Endometrial microvascular endothelial cells (primary cell): ENCODE measurements around the genes OSTM1 and CEP57L1.

- RAMPAGE, long total RNA: no peak
Observed at GRCh38 chr6:106972298-106972911, 2.1 kb downstream of the CD24 start.

GRCh38 chr6:107740813-107741178, 83.3 kb downstream of the SCML4 start:
- RAMPAGE, long total RNA: no peak

DNA sequence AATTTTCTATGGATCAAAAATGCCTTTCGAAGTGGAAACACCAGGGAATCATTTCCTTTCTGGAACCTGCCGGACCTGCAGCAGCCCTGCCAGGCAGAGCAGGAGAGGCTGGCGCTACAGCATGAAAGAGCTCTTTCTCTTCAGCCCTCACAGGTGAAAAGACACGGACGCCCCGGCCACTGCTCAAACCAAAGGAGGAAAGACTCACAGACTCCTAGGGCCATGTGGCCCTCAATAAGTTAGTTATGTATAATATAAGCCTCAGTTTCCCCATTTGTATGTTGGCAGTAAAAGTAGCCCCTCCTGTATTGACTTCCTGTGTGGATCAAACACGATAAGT, 8.3 kb downstream of the SCML4 start:
- RAMPAGE, long total RNA: no peak

- RAMPAGE, long total RNA: no peak
Observed at GRCh38 chr6:107889520-107890419, 65.7 kb upstream of the SCML4 start.

DNA sequence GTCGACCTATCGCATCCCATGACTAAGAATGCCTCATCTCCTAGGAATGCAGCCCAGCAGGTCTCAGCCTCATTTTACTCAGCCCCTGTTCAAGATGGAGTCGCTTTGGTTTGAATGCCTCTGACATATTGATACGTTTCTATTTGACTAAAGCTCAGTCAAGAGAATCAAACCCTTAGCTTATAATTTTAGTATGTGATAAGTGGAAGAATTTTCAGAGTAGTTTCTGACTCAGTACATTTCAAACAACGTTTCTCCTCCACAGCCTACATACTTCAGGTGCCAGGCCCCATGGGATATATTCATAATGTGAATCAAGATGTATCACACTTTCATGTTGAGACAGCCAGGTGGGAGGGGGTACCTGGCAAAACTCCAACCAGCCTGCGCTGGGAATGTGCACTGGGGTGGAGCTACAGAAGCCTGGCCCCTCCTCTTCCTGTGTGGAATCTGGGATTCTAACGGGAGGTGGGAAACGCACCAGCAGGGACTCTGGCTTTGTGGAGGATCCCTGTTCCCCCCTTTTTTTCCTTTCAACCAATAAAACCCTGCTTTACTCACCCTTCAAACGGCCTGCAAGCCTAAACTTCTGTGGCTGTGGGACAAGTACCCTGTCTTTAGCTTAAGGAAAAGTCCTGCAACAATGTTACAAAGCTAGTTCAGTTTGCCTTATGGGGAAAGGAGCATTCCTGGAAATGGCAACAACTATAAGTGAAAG, 6.8 kb upstream of the SEC63 start:
- RAMPAGE, long total RNA: no peak

DNA sequence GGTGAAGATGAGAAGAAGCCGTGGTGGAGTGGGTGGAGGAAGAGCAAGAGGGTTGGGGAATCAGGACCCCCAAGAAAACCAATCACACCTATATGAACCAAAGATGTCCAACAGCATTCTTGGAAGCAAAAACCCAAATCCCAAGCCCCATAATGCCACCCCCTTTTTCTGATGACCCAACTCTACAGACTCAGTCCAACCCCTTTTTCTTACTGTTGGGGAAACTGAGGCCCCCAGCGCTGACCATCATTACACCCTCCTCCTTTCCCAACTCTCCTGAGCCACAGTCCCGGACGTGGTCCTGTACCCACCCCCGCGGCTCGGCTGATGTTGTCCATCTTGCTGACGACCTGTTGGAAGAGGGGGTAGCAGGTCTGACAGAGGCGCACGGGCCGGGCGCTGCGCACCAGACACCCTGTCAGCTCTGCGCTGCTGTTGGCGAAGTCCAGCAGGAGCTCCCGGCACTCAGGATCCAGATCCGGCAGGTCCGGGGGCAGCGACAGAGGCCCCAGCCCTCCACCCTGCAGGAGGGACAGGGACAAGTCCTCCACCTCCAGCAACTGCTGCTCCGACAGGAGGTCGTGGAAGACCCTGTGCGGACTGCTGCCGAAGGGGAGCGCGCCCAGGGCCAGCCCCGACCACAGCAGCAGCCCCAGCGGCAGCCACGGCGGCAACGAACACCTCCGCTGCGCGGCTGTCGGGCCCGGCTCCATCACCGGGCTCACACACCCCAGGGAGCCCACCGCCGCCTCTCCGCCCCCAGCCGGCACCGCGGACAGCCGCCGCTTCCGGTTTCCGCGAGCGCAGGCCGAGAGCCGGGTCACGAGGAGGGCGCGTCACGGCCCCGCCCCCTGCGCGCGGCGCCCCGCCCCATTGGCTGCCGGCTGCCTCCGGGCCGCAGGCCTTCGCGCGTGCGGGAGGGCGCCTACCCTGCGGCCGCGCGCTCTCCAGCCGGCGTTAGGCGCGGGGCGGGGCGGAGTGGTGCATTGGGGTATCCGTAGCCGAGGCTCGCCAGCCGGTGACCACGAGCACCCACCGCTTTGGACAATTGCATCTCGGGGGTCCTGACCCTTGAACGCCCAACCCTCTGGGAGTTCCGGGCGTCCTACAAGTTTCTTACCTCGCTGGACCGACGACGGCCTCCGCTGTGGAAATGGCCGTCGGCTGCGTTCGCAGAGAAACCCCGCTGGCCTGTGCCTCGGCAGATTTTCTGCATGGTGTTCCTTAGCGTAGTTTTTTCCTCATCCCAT, at the start of gene OSTM1:
TSS of gene OSTM1 (minus strand) at position 803 of the 1,250 bp plus-strand sequence.
- RAMPAGE, long total RNA: no peak

GRCh38 chr6:108453601-108454154, 107.0 kb upstream of the FOXO3 start:
- RAMPAGE, long total RNA: no peak

DNA sequence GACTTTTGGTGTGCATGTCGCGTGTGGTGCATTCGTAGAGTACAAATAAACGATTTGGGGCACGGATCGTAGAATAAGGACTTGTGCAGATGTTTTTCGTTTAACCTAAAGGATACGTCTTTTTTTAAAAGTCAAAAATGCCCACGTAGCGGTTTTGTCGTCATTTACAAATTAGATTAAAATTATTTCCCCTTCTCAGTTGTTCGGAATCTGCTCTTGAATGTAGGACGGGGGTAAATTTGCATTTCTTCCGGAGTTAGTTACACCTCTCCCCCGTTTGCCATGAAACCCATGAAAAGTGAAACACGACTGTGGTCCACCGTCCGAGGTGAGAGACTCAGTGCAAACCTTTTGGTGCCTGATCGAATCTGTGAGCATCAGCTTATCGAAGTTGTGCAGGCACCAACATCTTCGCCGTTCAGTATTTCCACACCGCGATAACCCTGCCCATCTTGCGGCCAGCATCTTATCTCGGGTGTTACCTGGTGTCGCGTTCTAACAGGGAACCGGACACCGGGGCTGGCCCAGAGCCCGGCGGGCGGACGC, 1.9 kb upstream of the FOXO3 start:
- RAMPAGE, long total RNA: no peak

DNA sequence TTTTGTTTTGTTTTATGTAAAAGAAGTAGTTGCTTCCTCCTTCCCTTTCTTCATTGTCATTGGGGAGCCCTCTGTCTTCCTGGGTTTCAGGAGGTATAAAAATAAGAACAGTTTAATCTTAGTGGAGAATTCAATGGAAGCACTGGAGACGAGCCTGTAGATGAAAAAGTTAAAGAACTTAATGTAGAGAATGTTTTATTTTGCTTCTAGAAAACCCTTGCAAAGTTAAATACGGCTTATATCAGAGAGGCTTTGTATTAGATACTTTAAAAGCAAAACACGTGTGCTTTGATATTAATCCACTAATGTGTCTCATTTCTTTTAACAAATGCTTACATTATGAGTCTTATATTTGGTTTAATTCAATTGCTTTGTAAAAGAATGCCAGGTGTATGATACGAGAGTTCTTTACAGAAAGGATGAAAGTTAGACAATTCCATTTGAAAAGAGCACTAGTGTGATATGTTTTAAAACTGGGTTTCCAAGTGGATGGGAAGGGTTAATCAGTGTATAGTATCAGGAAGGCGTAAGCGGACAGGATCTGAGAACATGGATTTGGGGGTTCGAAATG, 2.4 kb downstream of the FOXO3 start:
- RAMPAGE, long total RNA: no peak

GRCh38 chr6:108577410-108578363, 17.0 kb downstream of the FOXO3 start:
- RAMPAGE, long total RNA: no peak

GRCh38 chr6:108578364-108579465, 18.0 kb downstream of the FOXO3 start:
- RAMPAGE, long total RNA: no peak

DNA sequence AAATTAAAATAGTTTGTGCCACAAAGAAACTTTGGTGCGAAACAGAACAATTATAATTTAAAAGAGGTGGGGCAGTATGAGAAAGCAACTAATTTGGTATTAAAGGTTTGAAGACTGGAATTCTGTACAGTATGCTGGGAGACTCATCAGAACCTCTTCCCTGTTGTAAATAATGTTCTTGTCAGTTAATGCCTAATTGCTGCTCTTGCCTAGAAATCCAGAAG, 45.2 kb downstream of the FOXO3 start:
- RAMPAGE, long total RNA: no peak

- RAMPAGE, long total RNA: no peak
Observed at GRCh38 chr6:108684914-108685956, 124.5 kb downstream of the FOXO3 start.

DNA sequence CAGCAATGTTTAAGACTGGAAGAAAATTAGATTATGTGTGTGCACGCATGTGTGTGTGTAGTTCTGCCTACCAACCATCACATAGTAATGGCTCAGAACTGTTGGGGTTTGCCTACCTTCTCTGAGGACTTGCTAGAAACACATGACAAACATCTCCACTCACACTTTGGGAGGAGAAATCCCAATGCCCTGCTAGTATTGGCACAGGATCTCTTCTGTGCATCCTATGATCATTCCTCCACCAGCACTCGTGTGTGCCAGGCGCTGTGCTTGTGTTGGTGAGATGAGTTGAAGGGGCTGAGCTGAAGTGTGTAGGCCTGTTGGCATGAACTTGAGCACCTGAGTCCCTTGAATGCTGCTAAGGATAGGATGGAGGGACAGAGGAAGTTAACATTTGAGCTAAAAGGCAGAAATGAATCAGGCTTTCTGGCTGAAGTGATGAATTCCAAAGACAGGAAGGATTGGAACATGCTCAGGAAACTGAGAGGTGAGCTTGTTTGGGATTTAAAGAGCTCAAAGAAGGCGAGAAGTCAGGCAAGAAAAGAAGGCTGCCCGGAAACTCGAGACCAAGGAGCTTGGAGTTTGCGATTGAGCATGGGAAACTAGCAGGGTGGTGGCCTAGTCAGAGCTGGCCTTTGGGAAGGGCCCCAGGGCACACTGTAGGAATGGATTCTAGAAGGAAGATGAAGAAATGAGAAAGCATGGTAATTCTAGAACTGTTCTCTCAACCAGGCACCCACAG, 125.9 kb downstream of the FOXO3 start:
- RAMPAGE, long total RNA: no peak

DNA sequence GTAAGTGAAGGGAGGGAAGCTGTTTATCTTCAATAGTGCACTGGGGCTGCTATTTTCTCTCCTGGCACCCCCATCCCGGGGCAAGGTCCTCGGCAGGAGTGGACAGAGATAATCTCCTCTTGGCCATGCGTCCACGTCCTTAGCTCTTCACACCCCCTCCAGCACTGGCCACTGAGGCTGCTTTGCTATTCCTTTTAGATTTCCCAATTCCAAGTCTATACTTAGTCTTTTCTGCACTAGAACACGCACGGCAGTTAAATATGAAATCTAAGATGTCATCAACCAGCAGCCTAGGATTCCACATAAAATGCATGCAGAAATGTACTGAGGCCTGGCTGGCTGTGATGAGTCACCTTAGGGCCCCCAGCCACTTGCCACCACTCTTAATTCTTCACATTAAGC, 87.8 kb upstream of the ARMC2 start:
- RAMPAGE, long total RNA: no peak

- RAMPAGE, long total RNA: no peak
Observed at GRCh38 chr6:108793633-108793858, 54.7 kb upstream of the ARMC2 start.

- RAMPAGE, long total RNA: no peak
Observed at GRCh38 chr6:109019870-109020367, 74.7 kb downstream of the SESN1 start.

- RAMPAGE, long total RNA: no peak
Observed at GRCh38 chr6:109094158-109094716, 409 bp downstream of the SESN1 start.

DNA sequence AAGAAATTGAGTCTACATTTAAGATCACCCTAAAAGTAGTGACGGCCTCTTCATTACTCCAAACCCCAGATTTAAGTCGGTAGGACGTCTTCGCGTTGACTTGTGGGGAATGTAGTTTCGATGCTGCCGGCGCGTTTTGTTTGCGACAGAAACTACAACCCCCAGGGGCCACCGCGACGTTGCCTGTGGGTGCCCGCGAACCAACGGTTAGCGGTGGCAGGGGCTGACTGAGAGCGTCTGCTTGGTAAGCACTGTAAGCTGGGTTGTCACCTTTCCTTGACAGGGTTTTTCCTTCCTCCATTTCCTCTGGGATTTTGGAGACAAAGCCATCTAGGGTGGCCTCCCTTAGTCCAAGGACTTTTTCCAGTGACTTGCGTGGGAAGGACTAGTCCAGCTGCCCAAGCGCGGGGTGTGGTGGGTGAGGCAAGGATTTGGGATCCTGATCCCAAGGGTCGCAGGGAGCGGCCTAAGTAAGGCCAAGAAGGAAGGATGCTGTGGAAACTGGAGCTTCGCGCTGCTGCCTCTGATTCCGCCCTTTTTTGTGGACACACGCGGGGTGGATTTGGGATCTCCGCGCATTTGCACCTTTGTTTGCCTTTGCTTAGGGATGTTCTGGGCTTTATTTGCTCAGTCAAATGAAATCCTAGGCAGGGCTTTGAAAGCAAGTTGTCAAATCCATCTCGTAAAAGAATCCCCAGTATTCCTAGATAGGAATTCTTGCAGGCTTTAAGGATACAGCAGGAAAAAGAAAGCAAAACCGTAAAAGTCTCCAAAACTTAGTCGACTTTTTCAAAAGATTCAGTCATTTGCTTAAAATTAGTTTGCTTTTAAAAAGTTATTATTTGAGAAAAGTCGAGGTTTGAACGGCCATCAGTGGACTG, at the start of gene CEP57L1:
TSS of gene CEP57L1 (plus strand) at position 176 of the 881 bp plus-strand sequence.
- RAMPAGE, long total RNA: start-site peak on the plus strand centred at position 200 of the sequence, 33 bp wide, 157 and 165 reads in 2 replicates

GRCh38 chr6:109230405-109231046, 135.2 kb downstream of the CEP57L1 start:
- RAMPAGE, long total RNA: no peak